Measurements from ENCODE around the genes DNAJC3 and UGGT2.

- PRO-cap = no peak
- RRBS, 2 experiments = no CpG with 5 or more reads among the region's 4 CpGs
Observed at GRCh38 chr13:80336348-80336858, 4.5 kb downstream of the SPRY2 start.

DNA sequence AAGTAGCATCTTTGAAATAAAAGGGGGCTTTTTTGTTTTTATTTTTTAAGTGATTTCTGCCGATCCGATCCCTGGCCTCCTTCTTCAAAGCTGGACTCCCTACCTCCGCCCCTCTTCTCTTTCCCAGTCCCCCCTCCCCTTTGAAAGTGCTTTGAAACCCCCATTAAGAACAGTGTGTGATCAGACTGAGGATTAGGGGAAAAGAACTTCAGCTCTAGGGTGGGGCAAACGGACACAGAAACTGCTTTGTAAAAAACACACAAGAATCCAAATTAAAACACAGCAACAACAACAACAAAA is 1.4 kb downstream of the SPRY2 start:
- PRO-cap = bidirectional peak, plus-strand start at position 183 of the sequence, minus-strand start at position 92 of the sequence
- RRBS, 2 experiments = no CpG with 5 or more reads among the region's 4 CpGs

DNA sequence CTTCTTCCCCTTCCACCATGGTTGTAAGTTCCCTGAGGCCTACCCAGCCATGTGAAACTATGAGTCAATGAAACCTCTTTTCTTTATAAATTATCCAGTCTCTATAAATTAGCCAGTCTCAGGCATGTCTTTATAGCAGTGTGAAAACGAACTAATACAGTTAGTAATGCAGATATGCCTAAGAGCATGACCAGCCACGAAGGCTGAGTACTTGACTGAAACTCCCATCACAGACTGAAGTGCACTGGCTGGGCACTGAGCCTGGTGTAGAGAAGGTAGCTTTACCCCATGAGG is 771.5 kb upstream of the SLITRK1 start:
- PRO-cap = no peak
- RRBS, 2 experiments = no CpG with 5 or more reads among the region's 2 CpGs

- PRO-cap = no peak
- RRBS, 2 experiments = no CpG with 5 or more reads among the region's 7 CpGs
Observed at GRCh38 chr13:86584342-86584583, 785.0 kb upstream of the SLITRK6 start.

- PRO-cap = no peak
Observed at GRCh38 chr13:90261306-90261643, 1137.1 kb upstream of the GPC5 start.

- PRO-cap = no peak
- RRBS, 2 experiments = no CpG with 5 or more reads among the region's 7 CpGs
Observed at GRCh38 chr13:91155336-91156113, 242.9 kb upstream of the GPC5 start.

DNA sequence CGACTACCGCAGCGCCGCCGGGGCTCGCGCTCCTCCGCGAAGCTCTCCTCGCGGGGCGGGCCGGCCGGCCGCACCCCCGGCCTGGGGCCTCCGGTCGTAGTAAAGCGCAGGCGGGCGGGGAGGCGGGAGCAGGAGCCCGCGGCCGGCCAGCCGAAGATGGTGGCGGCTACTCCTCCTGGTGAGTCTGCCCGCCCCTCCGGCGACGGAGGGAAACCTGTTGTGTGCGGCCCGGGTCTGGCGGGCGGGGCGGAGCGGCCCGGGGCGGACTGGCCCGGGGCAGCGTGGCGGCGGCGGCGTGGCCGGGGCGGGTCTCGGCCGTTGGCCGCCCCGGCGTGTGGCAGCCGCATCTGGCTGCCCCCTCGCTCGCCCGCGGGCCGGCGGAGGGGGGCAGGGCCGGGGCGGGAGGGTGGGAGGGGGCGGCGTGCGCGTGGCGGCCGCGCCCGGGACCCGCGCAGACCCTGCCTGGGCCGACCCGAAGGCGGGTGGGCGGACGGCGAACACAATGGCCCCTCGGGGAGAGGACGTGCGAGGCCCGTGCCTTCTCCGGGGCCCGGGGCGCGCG is 50.6 kb upstream of the GPC5 start:
- PRO-cap = bidirectional peak, plus-strand start at position 235 of the sequence, minus-strand start at position 313 of the sequence; bidirectional peak, plus-strand start outside the sequence, minus-strand start at position 349 of the sequence
- RRBS, 2 experiments = 1% methylated on average over 38 to 47 of the region's 86 CpGs

DNA sequence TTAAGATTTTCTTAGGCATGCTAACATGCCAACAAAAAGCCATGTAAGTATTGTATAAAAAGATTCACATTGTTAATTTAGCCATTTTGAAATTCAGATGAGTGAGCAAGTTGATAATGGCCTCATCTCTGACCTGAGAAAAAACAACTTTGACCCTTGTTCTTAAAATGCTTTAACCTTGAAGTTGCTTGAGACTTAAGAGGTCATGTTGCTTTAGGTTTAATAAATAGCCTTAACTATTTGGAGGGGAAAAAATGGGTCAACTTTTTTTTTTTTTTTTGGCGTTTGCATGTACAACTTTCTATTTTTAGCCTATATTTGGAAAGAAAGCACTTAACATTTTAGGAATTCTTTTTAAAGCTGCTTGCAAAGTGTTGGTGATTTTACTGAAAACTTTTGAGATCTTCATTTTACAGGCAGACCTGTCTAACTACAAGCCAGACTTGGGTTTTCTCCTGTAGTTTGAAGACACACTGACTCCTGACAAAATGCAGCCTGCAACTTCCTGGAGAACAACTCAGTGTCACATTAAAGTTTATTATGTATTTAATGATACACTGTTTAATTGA is 44.8 kb upstream of the GPC5 start:
- PRO-cap = no peak
- RRBS, 2 experiments = no CpG with 5 or more reads among the region's 1 CpG

DNA sequence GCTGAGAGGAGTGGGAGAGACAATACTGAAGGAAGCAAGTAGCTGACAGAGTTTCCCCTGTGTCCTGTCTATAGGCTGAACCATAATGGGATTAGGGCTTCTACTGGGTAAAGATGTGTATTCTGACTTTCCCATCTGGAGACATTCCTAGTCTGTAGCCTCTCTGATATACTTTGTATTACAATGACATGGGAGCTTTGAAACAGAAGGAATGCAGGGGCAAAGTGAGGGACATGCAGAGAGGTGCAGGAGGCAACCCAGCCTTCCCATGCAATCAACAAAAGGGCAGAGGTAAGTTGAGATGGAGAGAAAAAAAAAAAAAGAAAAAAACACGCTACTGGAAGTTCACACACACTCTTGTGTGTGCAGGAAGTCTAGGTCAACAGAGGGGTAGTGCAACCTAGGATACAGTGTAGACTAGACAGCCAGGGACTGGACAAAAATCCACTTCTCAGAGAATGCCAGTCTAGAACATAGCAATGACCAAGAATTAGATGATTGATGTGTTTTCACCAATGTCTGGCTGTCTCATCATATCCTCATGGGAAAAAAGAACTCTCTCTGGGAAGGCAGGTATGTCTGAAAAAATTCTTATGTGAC is 10.3 kb upstream of the GPC6 start:
- PRO-cap = no peak
- RRBS, 2 experiments = no CpG with 5 or more reads among the region's 1 CpG

DNA sequence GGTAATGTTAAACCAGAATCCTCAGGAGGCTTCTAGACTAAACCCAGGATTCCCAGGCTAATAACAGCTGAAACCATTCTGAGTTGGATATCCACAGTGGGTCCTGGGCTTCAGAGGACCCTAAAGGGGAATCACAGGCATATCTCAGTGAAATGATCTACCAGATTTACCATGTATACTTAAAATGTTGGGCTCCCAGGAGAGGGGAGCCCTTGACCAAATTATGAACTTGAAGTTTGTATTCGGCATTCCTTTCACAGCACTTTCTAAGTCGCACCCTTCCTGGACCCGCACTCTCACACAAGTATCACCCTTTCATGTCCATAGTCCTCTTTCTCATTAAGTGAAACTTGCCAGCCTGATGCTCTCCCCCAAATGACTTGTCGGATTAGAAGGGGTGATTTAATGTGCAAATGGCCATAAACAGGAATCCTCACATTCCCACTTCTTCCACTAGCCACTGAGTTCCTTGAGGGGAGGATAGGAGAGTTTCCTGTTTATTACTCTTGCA is 1.5 kb downstream of the TGDS start:
- PRO-cap = no peak
- RRBS, 2 experiments = no CpG with 5 or more reads among the region's 4 CpGs

- PRO-cap = no peak
- RRBS, 2 experiments = no CpG with 5 or more reads among the region's 6 CpGs
Observed at GRCh38 chr13:94597355-94597689, 1.4 kb upstream of the TGDS start.

GRCh38 chr13:94600926-94601440 is 674 bp upstream of the GPR180 start:
- PRO-cap = no peak
- RRBS, 2 experiments = no CpG with 5 or more reads among the region's 14 CpGs

DNA sequence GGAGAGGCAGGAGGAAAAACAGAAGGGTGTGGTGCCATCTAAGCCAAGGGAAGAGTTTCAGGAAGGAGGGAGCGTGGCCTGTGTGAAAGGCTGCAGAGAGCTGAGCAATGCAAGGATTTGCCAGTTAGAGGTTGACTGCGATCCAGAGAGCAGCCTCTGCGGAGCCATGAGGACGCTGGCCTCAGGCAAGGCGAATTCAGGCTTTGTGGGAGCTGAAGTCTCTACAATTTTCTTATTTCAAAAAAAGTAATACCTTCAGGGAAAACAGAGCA is 28.9 kb downstream of the SOX21 start:
- PRO-cap = no peak
- RRBS, 2 experiments = no CpG with 5 or more reads among the region's 5 CpGs

- PRO-cap = no peak
- RRBS, 2 experiments = 4 to 23% methylated on average over 9 to 12 of the region's 51 CpGs
Observed at GRCh38 chr13:94706841-94707788, 5.2 kb downstream of the SOX21 start.

GRCh38 chr13:95643298-95644291 is 911 bp downstream of the DZIP1 start:
- PRO-cap = bidirectional peak, plus-strand start at chr13:95643628, minus-strand start at chr13:95643622; bidirectional peak, plus-strand start at chr13:95643730, minus-strand start at chr13:95643693; bidirectional peak, plus-strand start at chr13:95644034, minus-strand start at chr13:95643982
- RRBS, 2 experiments = 2 to 4% methylated on average over 7 to 8 of the region's 46 CpGs

DNA sequence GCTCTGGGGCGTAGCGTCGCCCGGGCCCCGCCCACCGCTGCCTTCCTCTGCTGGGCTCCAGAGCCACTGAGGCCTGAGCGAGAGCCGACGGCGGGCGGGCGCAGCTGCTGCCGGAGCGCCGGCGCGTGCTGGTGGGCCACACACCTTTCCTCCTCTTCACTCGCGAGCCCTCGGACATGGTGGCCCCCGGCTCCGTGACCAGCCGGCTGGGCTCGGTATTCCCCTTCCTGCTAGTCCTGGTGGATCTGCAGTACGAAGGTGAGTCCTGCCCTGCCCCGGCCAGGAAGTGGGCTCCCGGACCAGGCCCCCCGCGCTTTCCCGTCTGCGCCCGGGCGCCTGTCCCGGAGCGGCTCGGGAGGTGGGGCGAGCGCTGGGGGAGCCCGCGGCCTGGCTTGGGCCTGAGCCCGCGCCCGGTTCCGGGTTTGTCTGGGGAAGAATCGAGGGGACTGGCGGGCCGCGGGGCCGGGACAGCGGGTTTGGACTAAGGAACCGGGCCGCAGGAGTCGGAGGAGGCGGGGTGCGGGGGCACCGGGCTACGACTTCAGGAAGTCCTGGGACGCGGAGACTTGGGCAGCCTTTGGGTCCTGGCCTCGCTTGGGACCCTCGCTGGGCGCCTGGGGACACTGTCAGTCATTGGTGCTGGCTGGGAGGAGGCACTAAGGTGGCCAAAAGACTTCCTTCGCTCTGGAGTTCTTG is at the start of gene DNAJC3:
TSS of gene DNAJC3 (plus strand) at position 60 of the 696 bp plus-strand sequence.
- PRO-cap = bidirectional peak, plus-strand start at position 74 of the sequence, minus-strand start outside the sequence
- RRBS, 2 experiments = under 1 to 1% methylated on average over 43 of the region's 63 CpGs

DNA sequence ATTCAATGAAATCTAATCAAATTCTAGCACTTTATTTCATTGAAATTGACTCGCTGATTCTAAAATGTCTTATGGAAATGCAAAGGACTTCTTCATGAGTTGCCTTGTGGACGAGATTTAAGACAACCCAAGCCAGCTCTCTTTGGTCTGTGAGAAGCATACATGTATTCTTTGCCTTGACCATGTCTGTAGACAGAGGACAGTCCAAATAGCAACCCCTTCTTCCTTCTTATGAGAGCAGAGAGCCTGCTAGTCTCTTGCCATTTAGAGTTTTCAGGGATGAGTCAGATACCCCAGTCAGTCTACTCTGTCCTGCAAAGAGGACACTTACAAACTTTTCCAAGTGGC is 36.6 kb downstream of the DNAJC3 start:
- PRO-cap = no peak
- RRBS, 2 experiments = no CpG with 5 or more reads among the region's 2 CpGs

GRCh38 chr13:96052499-96053680 is at the start of gene UGGT2:
Gene UGGT2 (minus strand): TSS chr13:96053401.
- PRO-cap = bidirectional peak, plus-strand start at chr13:96053515, minus-strand start at chr13:96053360
- RRBS, 2 experiments = 1% methylated on average over 29 to 34 of the region's 89 CpGs

DNA sequence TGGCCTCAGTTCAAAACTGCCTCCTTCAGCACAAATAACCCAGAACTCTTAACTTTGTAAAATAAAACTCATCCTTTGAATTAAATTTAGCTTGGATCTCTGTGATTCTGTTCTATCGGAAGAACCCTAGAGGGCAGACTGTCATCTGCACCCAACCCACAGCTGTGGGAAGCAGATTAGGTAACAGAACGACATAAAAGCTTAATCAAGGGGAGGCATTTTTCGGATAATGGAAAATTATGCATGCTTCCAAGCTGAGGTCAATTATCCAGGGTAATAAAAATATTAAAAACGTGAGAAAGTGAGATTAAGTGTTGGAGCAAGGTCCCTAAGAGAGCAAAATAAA is 10.0 kb downstream of the OXGR1 start:
- PRO-cap = no peak
- RRBS, 2 experiments = no CpG with 5 or more reads among the region's 4 CpGs

DNA sequence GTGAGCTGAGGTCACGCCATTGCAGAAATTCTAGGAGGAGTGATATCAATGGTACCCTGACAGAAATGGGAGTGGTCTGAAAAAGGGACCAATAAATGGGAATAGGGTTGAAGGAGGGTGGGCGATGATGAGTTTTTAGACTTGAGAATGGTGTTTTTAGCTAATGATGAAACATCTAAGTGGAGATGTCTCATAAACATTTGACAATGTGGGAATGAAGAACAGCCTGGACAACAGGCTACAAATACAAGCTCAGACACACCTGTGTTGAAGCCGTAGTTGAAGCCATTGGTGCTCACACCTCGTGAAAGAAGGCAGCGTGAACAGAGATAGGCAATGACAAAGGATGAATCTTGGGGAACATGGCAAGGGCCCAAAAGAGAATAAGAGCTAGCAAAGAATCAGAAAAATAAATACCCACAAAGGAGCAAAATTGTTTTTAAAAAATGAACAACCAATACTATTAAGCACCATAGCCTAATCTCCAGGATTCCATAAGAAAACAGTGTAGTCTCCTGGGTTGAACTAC is 8.2 kb downstream of the MBNL2 start:
- PRO-cap = no peak
- RRBS, 2 experiments = no CpG with 5 or more reads among the region's 5 CpGs